Ascending aorta (tissue), 1 donor: ENCODE results near the genes OXT, ITPA, DNAAF9 and ADAM33.

DNA sequence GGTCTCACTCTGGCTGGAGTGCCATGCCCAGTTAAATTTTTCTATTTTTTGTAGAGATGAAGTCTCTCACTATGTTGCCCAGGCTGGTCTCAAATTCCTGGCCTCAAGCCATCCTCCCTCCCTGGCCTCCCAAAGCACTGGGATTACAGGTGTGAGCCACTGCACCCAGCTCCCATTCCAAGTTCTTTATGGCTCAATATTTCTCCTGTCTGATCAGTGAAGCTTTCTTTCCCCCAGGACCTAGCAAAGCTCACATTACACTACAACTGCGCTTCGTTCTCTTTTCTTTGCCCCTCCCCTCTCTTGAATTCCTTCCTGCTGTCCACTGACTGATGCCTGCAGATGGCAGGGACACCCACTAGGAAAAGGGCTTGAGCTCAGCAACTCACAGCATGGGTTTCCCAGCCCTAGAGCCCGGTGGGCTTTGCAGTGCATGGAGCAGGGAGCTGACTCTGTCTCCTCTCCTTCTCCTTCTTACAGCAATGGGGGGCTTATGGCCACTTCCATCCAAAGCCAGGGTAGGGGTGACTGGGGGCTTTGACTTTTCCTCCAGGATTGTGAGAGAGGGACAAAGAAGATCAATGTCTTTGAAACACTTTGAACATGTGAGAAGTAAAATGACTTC is 52.7 kb upstream of the NOP56 start:
- PRO-cap = no peak

- PRO-cap = no peak
Observed at GRCh38 chr20:2652758-2653801, 648 bp downstream of the NOP56 start.

DNA sequence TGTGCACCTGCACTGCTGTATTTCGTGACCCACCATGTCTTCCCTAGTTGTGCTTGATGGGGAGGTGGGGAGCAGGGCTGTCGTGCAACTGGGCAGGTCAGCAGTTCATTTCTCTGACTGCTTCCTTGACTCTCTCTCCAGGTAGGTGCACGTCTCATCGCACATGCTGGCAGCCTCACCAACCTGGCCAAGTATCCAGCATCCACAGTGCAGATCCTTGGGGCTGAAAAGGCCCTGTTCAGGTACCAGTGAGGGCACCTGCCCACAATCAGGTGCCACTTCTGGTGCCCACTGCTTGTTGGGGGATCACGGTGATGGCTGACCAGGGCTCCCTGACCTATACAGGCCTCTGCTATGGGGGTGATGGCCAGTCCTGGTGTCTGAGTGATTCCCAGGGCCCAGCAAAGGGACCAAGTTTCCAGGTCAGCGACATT is 3.4 kb downstream of the NOP56 start:
- PRO-cap = no peak

DNA sequence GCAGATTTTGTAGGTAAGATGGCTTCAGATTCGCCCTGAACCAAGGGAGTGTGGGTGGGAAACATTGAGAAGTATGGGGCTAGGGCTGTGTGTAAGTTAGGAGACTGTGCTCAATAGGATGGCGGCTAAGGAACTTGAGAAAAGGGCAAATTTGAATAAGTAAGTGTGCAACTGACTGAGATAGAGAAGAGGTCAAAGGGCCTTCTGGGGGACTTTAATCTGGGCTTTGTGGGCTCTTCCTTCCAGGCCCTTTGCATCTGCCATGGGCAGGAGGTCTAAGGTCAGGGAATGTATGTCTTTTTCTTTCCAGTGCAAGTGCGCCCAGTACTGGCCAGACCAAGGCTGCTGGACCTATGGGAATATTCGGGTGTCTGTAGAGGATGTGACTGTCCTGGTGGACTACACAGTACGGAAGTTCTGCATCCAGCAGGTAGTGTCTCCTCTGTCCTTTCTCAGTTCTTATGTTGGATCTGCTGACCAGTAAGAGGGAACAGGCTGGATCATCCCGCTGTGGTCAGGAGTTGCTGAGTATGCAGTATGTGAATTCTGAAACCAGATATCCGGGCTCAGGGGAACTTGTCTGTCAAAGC is 22.3 kb upstream of the GNRH2 start:
- PRO-cap = no peak

DNA sequence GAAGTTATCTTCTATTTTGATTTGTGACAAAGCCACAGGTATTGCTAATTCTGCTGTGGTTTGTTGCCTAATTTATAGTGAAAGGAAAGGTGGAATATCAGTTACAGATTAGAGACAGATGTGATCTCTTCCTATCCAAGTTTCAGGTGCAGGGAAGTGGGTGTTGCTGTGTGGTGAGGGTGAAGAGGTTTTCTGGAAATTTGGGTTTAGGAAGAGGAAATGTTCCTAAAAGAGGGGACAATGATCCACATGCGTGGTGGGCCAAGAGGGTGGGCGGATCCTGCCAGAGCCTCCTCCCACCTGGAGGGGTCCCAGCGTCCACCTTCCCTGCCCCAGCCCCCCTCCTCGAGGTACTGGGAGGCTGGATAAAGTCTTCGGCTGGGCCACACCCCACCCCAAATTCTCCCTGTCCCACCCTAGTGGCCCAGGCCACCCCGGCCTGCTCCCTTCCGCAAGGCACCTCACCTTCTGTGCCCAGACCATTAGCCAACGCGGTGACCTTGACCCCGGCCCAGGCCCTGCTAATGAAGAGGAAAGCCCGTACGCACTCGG is 382 bp upstream of the OXT start:
- PRO-cap = no peak

DNA sequence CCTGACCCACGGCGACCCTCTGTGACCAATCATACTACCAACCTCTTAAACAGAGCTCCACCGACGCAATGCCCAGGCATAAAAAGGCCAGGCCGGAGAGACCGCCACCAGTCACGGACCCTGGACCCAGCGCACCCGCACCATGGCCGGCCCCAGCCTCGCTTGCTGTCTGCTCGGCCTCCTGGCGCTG is at the start of gene OXT:
Gene OXT, plus strand, starts transcription at position 107 of the 190 bp plus-strand sequence.
- PRO-cap = no peak

DNA sequence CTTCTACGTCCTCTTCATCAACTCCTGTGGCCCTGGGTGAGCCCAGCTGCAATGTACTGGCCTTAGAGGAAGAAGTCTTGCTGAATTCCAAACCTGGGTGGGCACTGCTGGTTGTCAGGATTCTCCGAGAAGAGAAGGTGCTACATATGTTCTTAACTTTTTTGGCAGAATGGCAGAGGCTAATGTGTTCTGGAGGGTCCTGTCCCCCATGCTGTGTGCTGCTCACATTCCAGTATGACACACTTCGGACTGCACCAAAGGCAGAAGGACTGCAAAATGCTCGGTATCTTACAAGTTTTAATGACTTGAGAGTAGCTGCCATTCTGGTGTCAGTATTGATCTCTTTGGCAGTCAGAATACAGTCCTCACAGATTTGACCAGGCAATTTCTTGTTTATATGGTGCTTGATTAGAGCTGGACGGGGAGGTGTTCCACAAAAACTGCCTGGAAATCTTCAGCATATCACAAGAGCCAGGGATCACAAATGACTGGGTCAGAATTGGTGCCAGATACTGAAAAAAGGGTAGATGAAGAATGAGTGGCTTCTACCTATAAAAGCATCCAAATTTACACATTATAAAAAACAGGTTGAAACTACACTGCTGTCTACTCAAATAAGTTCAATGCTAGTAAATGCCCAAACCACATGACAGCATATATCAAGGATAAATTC is 10.8 kb downstream of the FASTKD5 start:
- PRO-cap = no peak

GRCh38 chr20:3164450-3165380 is 5.0 kb upstream of the FASTKD5 start:
- PRO-cap = no peak

- PRO-cap = no peak
Observed at GRCh38 chr20:3174649-3175344, 1.4 kb upstream of the LZTS3 start.

DNA sequence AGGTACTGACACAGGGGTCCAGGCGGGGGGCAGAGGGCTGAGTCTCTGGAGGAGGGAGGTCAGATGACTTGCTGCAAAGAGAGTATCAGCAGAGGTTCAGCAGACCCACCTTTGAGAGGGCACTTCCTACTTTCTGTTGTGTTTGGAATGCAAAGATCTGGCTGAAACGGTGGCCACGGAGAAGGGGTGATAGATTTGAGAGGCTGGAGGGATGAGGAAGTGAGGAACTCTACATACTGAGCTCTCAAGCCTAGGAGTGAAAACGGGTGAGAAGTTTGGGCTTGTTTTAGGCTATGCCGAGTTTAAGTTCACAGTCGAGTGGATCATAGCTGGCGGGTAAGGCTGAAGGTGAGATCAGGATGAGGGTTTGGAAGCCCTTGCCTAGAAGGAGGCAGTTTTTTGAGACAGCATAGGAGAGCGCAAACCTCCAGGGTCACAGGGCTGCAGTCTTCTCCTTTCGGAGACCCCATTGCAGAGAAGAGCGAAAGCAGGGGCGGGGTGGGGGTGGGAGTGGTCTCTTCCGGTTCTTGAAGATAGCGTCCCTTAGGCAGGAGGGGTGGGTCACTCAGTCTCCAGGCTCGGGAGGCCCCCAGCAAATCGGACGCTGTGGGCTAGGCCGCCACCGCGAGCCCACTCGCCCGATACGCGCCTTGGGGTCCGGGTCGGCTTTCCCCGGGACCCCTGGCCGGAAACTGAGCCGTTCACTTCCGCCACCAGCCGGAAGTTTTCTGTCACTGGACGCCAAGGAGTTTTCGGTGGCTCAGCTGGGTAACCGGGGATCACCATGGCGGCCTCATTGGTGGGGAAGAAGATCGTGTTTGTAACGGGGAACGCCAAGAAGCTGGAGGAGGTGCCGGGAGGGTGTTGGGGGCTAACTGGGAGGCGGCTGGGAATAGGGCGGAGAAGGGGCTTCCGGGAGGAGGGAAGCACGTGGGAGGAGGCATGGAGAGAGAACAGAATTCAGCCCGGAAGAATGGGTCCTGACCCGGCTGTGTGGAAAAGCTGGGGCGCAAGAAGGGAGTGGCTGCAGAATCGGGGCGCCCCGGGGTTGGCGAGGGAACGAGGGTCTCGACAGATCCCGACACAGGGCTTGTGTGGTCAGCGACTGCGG is at the start of gene ITPA:
Gene ITPA, plus strand, starts transcription at position 731 of the 1,111 bp plus-strand sequence.
- PRO-cap = no peak

DNA sequence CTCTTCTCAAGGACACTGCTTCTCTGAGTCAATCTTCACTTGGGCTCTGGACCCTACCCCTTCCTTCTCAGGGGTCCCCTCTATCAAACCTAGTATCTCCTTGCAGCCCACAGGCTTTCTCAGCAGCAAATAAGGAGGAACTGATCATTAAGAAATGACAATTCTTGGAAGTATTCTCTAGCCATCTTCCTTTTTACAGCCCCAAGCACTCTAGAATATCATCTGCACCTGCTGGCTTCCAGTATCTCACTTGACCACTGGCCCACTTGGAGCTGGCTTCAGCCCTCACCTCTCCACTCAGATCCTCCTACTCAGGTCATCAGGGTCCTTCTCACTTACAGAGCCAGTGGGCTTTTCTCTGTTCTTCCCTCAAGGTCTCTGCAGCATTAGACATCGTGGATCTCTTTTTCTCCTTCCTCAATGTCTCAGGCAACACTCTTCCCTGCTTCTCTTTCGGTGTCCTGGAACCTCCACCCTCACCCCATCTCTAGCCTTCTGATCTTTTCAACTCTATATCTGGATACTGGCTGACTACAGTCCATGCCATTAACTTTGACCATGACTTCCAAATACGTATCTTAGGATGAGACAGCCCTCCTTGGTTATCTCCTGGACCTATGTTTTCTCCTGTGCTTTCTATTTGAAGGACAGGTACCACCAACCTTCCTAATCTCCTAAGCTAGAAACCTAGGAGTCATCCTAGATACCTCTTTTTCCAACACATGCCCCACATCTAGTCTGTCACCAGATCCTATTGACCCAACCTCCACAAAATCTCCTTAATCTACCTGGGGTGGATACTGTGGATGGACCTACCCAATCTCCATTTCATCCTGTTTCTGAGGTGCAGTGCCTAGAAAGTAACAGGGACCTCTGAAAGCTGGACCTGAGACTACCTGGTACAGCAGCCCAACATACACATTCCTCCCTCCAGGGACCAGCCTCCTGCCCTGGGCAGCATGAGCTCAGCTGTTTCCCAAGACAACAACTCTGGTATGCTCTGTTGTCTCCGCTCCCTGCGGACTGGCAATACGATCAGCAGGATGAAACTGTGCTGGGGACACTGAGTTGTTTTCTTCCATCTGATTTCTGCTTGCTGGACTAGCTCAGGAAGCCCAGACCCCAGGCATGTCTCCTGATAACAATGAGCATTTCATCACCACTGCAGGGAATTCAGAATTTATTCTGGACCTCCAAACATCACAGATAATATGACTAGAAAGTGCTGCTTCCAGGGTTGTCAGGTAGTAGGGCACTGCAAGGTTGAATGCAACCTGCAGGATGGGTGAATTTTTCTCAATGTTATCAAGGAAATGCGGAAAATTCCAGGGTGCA is 38.4 kb upstream of the SLC4A11 start:
- PRO-cap = no peak

- PRO-cap = no peak
Observed at GRCh38 chr20:3326788-3327290, 80.6 kb downstream of the DNAAF9 start.

GRCh38 chr20:3340080-3340898 is 67.2 kb downstream of the DNAAF9 start:
- PRO-cap = no peak

DNA sequence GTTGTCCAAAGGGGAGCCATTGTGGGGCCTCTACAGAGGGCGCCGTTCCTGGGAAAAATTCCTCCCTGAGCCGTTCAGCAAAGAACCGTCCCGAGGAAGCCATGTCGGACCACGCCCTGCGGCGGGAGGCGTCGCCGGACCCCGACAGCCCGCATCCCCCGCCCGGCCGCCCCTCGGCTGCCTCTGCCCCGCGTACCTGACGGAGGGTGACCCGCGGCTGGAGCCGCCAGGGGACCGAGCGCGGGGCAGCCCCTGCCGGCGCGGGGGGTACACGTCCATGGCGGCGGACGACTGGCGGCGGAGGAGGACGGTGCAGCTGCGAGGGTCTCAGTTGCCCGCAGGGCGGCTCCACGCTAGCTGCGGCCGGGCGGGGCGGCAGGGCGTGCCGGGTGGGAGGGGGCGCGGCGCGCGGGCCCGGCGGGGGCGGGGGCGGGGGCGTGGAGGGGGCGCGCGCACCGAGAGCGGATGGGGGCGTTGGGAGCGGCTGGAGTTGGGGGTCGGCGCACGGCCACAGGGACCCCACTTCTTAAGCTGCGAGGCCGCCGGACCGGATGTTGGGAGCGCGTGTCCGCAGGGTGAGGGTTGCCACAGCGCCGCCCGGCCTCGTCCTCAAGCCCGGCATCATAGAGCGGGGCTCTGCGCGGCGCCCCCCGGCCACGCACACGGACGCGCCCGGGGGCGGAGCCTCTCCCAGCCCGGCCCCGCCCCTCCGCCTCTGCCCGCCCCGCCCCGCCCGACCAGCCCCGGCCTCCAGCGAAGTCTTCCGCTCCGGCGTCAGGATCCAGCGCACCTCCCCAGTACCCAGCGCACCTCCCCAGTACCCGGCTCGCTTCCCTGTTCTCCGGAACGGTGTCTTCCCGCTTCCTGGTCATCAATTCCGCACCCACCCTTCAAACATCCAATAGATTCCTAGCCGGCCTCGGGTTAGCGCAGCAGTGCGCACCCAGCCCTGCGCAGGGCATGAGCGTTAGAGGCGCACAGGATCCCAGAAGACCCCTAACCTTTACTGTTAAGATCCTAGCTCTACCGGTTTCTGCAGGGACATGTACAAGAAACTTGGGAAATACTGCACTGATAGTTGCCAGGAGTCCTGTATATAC is at the start of gene DNAAF9:
Gene DNAAF9, minus strand, starts transcription at position 391 of the 1,100 bp plus-strand sequence.
- PRO-cap = bidirectional peak, plus-strand start at position 766 of the sequence, minus-strand start at position 623 of the sequence

DNA sequence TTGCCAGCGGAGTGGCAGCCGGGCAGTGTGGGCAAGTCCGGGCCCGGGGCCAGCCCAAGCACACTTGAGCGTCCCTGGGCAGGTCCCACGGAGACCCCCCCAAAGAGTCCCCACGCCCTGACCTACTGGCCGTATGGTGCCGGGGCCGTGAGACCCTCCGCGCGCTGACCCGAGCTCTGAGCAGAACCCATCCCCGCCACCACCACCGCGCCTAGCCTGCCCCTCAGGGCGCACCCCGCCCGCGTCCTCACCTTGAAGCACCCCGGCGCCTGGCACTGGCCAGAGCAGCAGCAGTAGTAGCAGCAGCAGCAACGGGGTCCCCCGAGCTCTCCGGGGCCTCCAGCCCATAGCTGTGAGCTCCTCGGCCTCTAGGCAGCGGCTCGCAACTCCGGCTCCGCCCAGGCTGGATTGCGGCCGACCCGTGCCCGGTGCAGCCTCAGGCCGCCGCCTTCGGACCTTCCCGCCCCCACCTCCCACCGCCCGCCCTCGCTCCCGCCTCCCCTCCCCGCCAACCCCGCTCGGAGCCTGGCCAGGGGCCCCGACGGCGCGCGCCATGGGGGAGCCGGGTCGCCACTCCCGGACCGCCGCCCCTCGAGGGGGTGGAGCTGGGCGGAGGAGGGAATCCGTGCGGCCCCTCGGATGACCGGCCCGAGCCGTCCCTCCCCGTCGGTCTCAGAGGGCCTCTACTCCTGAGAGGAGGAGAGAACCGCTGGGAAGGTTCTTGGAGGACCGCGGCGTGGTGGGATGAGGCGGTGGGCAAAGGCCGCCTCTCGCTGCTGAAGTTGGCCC is at the start of gene ADAM33:
Gene ADAM33, minus strand, starts transcription at position 354 of the 789 bp plus-strand sequence.
- PRO-cap = unidirectional peak, minus-strand start at position 332 of the sequence

DNA sequence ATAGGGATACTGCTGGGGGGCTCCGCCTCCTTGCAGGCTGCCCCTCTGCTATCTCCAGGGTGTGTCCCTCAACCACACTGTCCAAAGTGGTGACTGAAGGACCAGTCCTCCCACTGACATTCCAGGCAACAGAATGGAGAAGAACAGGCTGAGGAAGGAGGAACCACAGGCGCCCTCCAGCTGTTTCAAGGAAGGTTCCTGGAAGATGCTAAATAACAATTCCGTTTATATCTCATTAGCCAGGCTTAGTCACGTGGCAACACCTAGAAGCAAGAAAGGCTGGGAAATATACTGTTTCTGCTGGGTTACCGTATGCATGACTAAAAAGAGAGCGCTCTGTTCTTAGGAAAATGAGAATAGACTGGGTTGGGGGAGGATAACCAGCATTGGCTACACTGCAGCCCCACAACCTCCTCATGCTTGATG is 4.8 kb upstream of the HSPA12B start:
- PRO-cap = no peak

GRCh38 chr20:3729923-3730630 is 2.4 kb upstream of the HSPA12B start:
- PRO-cap = no peak

GRCh38 chr20:3755261-3755832 is 12.2 kb downstream of the ADISSP start:
- PRO-cap = no peak

DNA sequence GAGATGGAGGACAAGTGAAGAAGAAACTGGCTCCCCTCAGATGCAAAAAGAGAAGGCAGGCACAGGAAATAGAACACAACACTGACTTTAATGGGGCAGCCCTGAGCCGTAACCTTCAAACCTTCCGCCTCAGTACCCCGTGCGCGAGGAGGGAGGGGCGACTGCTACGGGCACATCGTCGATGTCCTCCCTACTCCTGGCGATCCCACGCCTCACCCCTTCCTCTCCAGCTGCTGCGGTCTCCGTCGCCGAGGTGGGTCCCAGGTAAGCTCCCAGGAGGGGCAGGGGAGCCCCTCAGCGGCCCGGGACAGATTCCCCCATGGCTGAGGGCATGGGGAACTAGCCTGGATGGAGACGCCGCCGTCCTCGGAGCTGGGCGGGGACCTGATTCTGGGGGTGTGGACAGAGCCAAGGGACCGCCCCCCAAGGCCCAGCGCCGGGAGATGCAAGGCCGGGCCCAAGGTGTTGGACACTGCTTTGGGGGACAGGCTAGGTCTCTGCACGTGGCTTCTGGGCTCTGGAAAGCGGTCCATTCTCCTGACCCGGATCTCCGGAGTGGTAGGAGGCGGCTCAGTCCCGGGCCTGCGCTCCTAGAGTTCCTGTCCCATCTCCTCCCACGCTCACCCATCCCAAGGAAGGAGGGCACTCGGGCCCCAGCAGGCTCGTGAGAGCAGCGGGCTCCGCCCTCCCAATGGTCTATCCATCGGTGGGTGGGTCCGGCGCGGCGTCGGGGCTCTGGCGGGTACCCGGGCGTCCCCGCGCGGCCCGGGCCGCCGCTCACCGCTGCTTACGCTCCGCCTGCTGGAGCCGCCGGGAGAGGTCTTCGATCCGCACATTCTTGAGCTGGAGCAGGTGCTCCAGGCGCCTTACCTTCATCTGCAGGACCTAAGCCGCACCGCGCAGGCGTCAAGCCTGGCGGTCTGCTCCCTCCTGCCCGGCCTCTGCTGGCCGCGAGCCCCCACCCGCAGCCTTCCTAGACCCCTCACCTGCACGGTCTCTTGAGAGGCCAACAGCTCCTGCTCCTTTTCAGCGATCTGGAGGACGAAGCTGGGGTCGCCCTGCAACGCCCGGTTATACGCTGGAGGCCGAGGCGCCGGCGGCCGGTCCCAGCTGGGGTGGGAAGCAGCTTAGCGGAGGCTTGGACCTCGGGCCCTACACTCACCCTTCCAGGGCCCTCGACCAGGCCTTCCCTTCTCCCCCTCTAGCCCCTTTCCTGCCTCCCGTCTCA is 3.4 kb downstream of the SPEF1 start:
- PRO-cap = no peak

GRCh38 chr20:3916568-3917667 is 27.7 kb downstream of the PANK2 start:
- PRO-cap = no peak